Trachea (tissue), 1 donor: ENCODE measurements around the gene ULK4.

GRCh38 chr3:40312862-40313596, 3.5 kb downstream of the EIF1B start:
- PRO-cap, result no peak

- PRO-cap, result no peak
Observed at GRCh38 chr3:40524091-40524644, 592 bp upstream of the ZNF621 start.

DNA sequence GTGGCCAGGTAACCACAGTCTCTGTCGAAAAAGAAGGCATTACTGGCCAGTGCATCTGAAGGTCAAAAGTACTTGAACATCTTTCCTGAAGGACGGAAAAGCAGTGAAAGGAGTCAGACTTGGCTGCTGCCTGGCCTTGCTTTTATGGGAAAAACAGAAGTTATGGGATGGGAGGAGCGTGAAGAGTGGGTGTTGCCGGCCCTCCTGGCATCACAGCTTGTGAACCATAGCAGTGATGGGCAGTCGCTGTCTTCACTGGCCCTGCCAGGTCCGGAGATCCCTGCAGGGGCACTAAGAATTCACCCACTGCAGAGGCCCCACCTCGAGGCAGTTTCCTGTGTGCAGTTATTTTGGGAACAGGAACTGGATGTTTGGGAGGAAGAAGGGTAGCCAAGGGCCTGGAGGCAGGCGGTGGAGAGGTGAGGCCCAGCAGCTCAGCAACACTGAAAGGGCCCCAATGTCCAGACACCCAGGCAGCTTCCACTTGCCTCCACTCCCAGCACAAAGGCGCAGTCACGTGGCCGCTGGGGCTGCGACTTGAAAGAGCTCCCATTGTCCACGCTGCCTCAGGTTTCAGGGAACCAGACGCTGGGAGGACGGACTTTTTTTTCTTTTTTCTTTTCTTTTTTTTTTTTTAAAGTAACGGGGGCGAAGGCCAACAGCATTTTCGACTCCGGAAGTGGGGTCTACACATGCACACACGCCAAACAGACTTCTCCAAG, 255.6 kb downstream of the ZNF621 start:
- PRO-cap, result bidirectional peak, plus-strand start at position 569 of the sequence, minus-strand start at position 445 of the sequence

DNA sequence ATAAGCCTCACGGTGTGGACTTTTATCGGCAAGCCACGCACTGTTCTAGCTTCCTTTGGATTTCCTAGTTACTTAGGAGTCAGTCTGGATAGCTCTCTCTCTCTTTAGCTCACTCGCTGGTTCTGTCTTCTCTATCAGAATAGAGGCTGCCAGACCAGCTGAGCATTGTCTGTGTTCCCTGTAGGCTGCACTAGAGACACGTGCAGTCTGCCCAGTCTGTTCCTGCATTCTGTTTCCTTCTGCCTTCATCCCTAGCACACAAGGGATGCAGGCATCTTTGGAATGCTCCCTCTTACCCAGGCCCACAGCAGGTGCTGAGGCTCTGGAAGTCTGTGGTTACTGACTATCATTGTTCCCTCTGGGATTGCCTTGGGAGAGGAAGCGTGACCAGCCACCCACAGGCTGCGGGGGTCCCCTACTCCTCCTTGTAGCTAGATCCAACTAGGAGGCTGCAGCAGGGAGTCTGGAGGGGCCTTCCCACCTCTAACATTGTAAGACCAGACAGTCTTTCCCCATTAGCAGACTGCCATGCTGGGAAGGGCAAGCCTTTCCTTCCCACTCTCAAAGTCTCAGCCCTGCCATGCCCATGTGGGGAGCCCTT, 322.9 kb downstream of the ZNF621 start:
- PRO-cap, result no peak

DNA sequence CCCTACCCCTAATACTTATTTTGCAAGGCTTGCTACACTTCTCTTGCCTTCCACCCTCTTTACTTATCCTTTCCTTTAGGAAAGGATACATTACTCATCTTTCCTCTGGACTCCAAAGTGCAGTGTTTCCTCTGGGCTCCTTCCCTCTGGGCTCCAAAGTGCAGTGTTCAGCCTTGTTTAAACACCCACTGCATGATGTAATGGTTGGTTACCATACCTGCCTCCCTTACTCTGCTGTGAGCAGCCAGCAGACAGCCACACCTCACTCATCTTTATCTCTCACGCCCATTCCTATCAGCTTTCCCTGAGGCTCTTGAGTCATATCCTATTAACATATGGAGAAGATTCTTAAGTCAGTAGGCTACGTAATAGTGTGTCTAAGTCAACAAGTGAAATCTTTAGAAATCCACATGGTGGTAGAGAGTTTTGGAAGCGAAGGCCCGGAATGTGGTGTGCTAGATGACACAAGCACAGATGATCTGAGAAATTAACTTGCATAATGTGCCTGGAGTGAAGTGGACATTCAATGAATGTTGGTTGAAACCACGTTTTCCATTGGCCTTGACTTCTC, 97.2 kb upstream of the CTNNB1 start:
- PRO-cap, result no peak

- PRO-cap, result no peak
Observed at GRCh38 chr3:41223573-41223940, 24.3 kb downstream of the CTNNB1 start.

- PRO-cap, result no peak
Observed at GRCh38 chr3:41693801-41694373, 268.0 kb downstream of the ULK4 start.

- PRO-cap, result bidirectional peak, plus-strand start at chr3:41961622, minus-strand start at chr3:41961517
Observed at GRCh38 chr3:41961321-41961916, 484 bp downstream of the ULK4 start.

GRCh38 chr3:41961917-41962786, at the start of gene ULK4:
Gene ULK4, minus strand, starts transcription at chr3:41962103.
- PRO-cap, result bidirectional peak, plus-strand start at chr3:41962370, minus-strand start at chr3:41962085

DNA sequence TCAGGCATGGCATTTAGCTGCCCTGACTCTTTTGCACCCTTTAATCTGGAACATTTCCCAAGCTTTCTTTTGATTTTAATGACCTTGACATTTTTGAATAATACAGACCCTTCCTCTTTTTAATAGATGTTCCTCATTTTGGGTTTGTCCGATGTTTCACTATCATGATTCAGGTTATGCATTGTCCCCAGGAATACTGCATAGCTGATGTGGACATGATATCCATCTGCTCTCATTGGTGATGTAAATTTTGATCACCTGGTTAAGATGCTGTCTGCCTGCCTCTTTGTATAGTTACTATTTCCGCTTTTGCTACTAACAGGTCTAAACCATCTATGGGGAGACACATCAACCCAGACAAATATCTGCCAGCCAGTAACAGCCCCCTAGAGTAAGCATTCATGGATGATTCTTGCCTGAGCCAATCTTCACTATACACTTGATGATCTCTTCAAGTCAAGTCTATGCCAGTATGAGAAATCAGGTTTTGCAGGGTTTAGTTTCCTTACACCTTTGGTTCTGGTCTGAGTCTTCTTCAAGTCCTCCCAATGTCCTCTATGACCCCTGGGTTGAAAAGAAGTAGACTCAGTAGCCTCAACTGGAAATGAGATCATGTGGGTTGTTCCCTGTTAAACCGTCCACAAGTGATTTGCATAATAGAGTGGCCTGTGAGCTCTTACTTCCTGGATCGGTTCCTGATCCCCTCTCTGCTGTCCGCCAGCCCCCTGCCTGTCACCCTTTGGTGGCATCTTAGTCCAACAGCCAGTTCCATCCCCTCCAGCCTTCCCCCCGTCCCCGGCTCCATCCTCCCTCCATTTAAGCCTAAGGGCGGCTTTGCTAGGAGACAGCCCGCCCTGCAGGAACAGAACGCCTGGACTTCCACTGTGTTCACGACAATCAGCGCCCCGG, 50.8 kb upstream of the ULK4 start:
- PRO-cap, result bidirectional peak, plus-strand start at position 659 of the sequence, minus-strand start at position 606 of the sequence

- PRO-cap, result no peak
Observed at GRCh38 chr3:42031680-42032538, 59.2 kb upstream of the TRAK1 start.

GRCh38 chr3:42033062-42033382, 58.1 kb upstream of the TRAK1 start:
- PRO-cap, result no peak

GRCh38 chr3:42036403-42036783, 54.8 kb upstream of the TRAK1 start:
- PRO-cap, result unidirectional peak, minus-strand start at chr3:42036549

DNA sequence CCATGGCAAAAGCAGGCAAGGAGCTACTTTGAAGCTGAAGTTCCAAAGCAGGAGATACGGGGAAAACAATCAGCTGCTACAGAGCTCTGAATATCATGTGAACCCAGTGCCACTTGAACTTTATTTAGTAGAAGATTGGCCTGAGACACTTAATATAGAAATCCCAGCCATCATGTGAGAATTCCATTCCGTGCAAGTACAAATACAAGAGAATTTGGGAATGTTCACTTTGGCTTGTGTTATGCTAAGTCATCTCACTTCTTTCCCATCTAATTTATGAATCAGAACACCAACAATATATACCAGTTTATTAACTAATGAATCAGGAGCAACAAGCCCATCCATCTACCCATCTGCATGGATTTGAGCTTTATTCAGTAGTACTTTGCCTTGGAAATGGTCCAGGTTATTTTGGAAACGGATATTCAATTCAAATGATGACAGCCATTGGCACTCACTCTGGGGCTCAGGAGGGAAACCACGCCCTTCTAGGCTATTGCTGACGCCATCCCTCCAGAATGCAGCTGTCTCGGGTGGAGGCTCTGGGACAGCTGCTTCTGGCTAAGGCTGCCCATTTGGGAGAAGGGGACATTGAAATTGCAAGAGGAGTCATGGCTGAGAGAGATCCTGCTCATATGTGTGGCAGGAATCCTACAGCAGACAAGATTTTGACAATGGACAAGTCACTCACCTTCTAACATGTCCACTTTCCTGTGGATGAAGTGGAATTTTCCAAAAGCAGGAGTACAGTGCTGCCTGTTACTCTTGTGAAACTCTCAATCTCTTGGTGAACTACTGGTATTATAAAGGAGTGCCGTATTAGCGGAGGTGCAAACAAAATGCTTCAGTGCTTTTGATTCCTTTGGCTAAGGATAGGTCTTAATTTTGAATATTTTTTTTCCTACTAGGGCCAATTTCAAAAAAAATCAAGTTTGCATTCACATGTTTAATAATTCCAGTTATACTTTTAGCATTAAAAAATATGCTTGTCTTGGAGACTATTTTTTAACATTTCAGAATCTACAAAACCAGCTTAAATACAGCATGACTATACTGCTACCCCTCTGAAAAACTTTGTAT, 29.4 kb upstream of the TRAK1 start:
- PRO-cap, result unidirectional peak, plus-strand start at position 523 of the sequence

DNA sequence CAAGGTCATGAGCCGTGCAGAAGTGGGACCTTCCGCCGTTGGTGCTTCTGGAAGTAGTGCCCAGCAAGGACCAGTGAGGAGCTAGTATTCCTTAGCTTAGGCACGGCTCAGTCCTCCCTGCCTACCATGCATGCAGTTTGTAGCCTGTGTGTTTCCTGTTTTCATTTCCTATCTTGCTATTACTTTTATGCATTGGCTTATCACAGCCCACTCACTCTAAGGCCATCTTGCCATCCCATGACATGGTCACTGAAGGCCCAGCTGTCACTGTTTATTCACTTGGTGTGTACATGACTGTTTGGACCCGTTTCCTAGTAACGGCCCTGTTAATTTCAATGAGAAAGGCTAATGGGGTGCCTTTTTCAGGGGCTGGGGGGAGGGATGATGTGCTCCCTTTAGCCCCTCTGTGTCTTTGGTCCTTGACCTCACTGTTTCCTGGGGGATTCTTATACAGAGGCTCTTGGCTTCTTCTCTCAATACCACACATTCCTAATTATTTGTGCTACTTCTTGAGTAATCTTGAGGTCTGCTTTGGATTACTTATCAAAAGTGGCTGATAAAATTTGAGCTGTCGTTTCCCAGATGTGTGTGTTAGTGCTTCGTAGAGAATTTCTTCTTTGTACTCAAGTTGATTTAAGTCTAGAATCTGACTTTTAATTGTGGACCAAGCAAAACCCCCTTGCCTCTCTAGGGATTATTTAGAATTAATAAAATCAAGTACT, 24.5 kb upstream of the TRAK1 start:
- PRO-cap, result no peak

- PRO-cap, result no peak
Observed at GRCh38 chr3:42148973-42149472, 57.9 kb downstream of the TRAK1 start.

- PRO-cap, result no peak
Observed at GRCh38 chr3:42701399-42701829, 1.2 kb downstream of the HHATL start.

- PRO-cap, result no peak
Observed at GRCh38 chr3:42721791-42722067, 19.1 kb upstream of the HHATL start.

GRCh38 chr3:42731807-42732834, 29.5 kb upstream of the HHATL start:
- PRO-cap, result no peak

DNA sequence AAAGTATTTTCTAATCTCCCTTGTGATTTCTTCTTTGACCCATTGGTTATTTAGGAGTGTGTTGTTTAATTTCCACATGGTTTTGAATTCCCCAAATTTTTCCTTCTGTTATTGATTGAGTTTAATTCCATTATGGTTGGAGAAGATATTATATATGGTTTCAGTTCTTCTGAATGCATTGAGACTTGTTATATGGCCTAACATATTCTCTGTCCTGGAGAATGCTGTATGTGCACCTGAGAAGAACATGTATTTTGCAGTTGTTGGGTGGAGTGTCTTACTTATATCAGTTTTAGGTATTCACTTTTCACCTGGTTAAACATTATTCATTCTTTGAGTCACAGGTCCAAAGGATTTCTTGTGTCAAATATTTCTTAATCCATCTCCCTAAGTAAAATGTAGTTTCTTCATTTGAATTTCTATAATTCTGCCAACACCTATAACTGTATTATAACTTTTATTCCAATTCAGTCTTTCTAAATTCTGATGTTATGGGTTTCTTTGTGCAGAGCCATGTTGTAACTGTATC, 17.8 kb downstream of the ACKR2 start:
- PRO-cap, result no peak